ENCODE data around the gene GIT1.

DNA sequence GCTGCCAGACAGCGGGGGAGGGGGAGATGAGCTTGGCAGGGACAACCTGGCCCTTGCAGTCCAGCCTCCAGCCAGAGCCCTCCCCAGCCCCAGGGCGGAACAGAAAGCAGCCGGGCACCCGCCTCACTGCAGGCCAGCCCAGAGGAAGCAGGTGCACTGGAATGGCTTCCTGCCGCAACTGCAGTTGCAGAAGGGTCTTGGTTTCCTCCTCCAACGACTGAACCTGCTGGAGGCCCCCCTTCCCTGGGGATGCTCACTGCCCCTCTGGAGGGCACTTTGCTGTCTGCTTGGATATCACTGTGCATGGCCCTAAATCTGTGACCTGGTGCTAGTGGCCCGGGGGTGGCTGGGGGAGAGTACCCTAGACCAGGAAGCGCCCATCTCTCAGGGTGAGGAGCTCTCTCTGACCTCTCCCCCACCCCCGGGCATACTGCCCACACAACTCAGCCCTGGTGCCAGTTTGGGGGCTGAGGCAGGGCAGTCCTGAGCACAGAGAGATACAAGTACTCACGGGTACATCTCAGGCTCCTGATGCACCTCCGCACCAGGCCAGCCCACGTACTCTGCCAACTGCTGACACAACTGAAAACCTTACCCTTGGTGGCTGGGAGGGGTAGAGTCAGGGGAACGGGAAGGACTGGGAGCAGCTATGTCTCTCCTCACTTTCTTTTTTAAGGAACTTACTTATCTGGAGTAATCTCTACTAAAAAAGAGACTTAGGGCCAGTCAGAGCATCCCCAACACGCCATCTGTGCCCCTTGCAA is 41.0 kb downstream of the MYO18A start:
- PRO-cap, result no peak
- RAMPAGE, long total RNA, 4 experiments, result no peak in any of the 4 experiments

GRCh38 chr17:29155942-29156522 is 24.2 kb downstream of the MYO18A start:
- PRO-cap, result no peak
- RAMPAGE, long total RNA, 4 experiments, result no peak in any of the 4 experiments

DNA sequence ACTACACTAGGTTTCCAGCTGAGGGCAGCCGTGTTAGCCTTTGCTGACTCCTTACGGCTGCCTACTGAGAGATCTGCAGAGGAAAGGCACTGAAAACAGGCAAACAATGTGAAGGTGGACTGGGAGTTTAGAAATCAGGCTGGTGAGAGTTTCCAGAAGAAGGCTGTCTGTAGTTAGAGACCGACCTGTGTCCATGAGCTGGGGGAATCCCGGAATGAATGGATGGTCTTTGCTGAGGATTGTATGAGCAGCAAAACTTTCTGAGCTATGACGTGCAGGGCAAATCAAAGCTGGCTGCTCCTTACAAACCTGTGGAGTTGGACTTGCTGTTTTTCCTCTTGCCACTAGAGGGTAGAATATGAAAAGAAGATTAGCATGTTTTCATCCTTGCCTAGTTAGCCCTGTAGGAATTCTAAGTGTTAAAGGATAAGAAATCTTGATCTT is 20.2 kb upstream of the TAOK1 start:
- PRO-cap, result no peak
- RAMPAGE, long total RNA, 4 experiments, result no peak in any of the 4 experiments

GRCh38 chr17:29495313-29495923 is 71.4 kb downstream of the ABHD15 start:
- PRO-cap, result no peak
- RAMPAGE, long total RNA, 4 experiments, result start-site peak on the plus strand in 1 of 4 experiments, at chr17:29495568-29495572 at its widest, 33 reads per replicate

- PRO-cap, result bidirectional peak, plus-strand start at chr17:29589071, minus-strand start at chr17:29588929
- RAMPAGE, long total RNA, 4 experiments, result no peak in any of the 4 experiments
Measured at GRCh38 chr17:29588103-29589126, 1.0 kb downstream of the GIT1 start.

DNA sequence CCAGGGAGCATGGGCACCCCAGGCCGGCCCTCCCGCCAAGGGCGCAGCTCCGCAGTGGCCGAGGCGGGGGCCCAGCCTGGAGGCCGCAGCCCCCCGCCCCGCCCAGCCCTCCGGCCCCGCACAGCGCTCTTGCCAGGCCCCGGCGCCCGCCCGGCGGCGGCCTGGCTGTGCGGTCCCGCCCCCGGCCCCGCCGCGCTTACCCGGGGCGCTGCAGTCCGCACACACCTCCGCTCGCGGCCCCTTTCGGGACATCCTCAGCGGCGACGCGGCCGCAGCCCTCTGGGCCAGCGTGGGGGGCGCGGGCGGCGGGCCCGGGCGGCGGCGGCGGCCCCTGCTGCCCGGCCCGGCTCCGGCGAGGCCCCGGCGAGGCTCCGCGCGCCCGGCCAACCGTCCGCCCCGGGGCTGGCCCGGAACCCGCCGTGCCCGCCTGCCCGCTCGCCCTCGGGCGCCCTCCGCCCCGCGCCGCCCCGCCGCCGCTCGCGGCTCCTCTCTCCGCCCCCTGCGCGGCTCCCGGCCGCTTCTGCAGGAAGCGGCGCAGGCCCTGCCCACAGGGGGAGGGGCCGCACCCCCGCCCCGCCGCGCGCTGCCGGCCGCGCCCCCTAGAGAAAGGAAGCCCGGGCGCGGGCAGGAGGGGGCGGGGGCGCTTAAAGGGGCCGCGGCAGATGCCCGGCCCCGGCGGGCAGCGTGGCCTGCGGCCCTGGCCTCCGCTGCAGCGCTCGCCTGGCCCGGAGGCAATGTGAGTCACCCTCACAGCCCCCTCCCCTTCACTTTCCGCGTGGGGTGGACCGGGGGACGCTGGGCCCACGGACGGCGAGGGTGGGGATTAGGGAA is at the start of gene GIT1:
Gene GIT1 (minus strand): TSS at position 522 of the 831 bp plus-strand sequence.
- PRO-cap, result bidirectional peak, plus-strand start at position 611 of the sequence, minus-strand start at position 522 of the sequence
- RAMPAGE, long total RNA, 4 experiments, result no peak in any of the 4 experiments

DNA sequence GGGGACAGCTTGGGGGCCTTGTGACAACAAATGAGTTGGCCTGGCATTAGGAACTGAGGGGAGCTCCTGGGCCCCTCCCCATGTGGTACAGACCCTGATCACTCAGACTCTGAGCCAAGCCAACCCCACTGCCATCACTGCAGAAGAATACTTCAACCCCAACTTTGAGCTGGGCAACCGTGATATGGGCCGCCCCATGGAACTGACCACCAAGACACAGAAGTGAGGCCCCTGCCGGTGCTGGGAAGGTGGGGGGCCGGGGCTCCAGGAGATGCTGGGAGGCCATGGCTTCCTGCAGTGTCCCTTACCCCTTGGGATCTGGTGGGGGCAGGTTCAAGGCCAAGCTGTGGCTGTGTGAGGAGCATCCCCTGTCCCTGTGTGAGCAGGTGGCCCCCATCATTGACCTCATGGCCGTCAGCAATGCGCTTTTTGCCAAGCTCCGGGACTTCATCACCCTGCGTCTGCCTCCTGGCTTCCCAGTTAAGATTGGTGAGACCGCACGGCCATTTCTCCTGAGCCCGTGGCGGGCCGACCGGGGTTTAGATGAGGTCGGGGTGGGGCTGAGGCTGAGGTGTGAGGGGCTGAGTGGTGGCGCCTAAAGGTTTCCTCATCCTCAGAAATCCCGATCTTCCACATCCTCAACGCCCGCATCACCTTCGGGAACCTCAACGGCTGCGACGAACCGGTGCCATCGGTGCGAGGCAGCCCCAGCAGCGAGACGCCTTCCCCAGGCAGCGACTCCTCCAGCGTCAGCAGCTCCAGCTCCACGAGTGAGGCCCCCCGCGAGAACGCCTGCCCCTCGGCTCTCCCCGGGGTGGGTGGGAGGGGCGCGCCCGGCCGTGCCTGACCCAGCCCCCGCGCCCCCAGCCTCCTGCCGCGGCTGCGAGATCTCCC is 10.7 kb downstream of the CORO6 start:
- PRO-cap, result no peak
- RAMPAGE, long total RNA, 4 experiments, result no peak in any of the 4 experiments

DNA sequence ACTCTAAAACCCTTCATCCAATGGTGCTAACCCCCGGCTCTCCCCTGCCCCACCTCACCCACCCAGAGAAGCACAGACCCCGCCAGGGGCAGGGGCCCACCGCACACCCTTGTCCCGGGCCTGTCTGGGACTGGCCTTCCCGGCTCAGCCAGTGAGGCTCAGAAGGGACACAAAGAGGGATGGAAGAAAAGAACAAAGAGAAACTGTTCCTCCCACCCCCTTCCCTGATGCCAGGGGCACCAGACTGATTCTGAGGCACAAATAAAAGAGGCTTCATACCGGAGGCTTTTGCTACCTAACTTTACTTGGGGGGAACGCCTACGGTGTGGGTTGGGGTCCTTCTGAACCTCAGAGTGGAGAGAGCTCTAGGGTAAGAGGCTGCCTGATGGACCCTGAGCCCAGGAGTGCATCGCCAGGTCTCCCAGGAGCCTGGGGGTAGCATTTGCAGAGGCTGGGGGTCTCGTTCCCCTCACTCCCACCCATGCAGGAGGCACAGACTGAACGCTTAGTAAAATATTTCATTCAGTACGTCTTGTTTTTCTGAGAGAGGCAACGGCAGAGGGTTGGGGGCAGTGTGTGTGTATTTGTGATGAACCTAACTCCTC is 8.1 kb downstream of the CORO6 start:
- PRO-cap, result no peak
- RAMPAGE, long total RNA, 4 experiments, result no peak in any of the 4 experiments

DNA sequence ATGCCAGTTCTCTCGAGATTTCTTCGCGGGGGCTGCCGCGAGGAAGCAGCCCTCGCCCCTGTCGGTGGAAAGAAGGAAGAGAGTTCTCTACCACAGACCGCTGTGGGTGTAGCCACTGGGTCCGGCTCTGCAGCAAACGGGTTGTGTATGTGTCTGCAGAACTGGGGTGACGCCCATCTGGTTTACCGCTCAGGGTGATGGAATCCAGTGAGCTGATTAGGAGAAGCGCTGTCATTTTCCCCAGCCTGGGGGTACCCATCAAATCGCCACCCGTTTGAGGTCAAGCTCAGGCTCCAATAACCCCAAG is 7.7 kb downstream of the CORO6 start:
- PRO-cap, result no peak
- RAMPAGE, long total RNA, 4 experiments, result no peak in any of the 4 experiments

DNA sequence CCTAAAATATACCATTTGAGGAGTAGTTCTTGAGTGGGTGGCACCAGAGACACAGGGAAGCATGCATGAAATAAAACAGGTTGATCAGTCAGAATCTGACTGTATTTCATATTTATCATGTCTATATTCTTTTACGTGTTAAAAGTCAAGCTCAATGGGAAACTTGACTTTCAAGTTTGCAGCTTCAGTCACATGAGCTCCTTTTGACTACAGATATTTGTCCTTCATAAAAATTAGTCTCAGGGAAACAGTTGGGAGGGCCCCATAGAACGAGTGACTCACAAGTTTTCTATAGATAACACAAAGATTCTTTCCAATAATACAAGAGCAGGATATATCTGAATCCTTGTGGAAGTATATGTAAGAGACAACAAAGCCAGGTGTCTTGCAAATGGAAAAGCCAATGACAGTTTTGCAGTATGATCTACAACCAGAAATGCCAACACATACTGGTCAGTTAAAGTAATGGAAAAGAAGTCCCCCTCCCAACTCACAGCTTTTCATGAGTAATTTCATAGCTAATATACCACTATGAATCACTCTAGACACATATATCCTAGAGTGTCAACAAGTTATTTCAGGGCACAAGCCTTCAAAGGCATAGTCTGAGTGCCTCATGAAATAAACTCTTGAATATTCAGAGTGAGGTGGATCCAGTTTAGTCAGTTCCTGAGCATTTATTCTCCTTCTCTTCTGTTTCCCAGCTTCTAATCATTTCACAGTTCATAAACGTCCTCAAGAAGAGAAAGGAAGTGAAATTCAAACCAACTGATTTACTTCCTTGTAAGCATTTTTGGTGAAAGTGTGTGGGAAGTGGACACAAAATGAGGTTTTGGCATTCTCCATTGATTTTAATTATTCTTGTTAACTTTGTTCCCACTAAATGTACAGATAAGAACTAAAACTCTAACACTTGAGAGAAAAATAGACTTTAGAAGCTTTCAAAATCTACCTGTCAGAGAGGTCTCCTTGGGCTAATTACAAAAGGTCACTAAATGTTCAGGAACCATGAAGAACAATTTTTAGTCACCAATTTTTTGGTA is 42.5 kb upstream of the CORO6 start:
- PRO-cap, result no peak
- RAMPAGE, long total RNA, 4 experiments, result no peak in any of the 4 experiments

GRCh38 chr17:29695088-29695508 is 72.4 kb upstream of the CORO6 start:
- PRO-cap, result no peak
- RAMPAGE, long total RNA, 4 experiments, result no peak in any of the 4 experiments

DNA sequence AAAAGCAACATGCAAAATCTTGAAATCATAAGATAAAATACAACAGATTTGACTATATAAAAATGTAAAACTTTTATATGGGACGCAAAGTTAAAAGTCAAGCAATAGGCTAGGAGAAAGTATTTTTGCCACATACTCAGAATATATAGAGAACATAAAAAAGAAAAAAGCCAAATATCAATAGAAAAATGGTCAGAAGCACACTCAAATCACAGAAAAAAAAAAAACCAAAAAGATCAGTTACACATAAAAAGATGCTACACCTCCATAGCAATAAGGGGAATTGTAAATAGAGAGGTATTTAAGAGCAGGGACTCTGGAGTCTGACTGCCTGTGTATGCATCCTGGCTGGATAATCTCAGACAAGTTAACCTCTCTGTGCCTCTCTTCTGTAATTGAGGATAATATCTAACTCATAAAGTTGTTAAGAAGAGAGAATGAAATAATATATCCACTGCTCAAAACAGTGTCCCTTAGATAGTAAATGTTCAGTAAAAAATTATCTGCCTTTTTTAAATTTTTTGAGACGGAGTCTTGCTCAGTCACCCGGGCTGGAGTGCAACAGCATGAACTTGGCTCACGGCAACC is 130.0 kb upstream of the CORO6 start:
- PRO-cap, result no peak
- RAMPAGE, long total RNA, 4 experiments, result no peak in any of the 4 experiments

DNA sequence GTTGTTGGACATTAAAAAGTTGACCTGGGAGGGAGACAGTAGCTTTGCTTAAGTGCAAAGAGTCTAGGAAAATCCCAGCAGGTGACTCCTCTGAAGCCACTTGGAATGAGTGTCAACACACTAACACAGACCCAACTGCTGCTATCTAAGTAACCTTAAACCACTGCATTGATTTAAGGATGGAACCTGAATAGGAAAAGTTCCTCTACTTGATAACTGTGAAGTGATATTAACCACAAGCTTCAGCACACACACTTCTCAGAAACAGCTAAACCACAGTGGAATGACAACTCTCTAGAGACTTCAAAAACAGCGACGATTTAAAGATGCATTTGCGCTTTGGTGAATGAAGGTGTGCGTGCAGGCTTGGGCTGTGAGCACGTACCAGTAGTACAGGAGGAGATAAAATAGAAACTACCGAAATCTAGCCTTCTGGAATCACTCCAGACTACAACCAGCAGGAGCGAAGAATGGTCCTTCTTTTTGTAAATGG is 137.6 kb upstream of the CORO6 start:
- PRO-cap, result no peak
- RAMPAGE, long total RNA, 4 experiments, result no peak in any of the 4 experiments

DNA sequence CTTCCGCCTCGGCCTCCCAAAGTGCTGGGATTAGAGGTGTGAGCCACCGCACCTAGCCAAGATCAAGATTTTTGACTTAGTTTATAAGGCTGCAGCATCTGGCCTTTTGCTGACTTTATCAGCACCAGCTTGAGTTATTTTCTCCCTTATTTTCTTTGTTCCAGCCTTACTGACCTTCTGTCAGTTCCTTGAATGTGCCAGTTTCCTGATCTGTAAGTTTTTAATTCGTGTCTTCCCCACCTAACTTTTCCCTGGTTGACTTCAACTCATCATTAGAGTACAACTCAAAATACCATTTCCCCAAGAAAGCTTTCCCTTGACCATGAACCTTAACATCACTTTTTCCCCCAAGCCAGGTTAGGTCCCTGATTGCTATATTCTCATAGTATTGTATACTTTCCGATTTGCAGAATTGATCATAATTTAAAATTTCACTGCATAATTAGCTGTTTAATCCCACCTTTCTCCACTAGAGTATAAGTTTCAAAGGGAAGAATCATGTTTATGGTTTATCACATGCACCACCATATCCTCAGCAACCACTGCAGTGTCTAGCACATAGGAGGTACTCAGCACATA is 99.9 kb downstream of the SSH2 start:
- PRO-cap, result no peak
- RAMPAGE, long total RNA, 4 experiments, result start-site peak on the minus strand in 2 of 4 experiments, centred at positions 296 to 471 of the sequence, 5 reads per replicate

GRCh38 chr17:29847478-29848560 is 82.2 kb downstream of the SSH2 start:
- PRO-cap, result no peak
- RAMPAGE, long total RNA, 4 experiments, result no peak in any of the 4 experiments

DNA sequence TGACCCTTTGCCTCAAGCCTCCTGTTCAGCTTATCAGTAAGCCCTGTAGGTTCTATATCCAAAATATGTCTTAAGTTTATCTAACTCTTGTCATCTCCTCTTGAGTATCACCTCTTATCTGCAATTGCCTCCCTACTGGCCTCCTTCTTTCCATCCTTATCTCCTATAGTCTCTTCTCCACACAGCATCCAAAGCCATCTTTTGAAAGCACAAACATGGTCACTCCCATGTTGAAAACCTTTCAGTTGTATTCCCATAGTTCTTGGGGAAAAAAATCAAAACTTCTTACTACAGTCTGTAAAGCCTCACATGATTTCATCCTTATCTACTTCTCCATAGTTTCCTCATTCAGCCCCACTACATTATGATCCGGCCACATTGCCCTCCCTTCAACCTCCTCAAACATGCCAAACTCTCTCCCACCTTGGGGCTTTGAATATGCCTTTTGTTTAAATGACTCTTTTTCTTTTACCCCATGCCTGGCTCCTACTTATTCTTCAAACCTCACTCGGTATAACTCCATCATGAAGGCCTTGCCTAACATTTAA is 54.6 kb downstream of the SSH2 start:
- PRO-cap, result no peak
- RAMPAGE, long total RNA, 4 experiments, result start-site peak on the minus strand in 1 of 4 experiments, centred at position 135 of the sequence, 25 reads per replicate

- PRO-cap, result no peak
- RAMPAGE, long total RNA, 4 experiments, result start-site peak on the minus strand in 1 of 4 experiments, at chr17:29893161-29893429 at its widest, 35 reads per replicate
Measured at GRCh38 chr17:29892569-29893504, 37.2 kb downstream of the SSH2 start.

DNA sequence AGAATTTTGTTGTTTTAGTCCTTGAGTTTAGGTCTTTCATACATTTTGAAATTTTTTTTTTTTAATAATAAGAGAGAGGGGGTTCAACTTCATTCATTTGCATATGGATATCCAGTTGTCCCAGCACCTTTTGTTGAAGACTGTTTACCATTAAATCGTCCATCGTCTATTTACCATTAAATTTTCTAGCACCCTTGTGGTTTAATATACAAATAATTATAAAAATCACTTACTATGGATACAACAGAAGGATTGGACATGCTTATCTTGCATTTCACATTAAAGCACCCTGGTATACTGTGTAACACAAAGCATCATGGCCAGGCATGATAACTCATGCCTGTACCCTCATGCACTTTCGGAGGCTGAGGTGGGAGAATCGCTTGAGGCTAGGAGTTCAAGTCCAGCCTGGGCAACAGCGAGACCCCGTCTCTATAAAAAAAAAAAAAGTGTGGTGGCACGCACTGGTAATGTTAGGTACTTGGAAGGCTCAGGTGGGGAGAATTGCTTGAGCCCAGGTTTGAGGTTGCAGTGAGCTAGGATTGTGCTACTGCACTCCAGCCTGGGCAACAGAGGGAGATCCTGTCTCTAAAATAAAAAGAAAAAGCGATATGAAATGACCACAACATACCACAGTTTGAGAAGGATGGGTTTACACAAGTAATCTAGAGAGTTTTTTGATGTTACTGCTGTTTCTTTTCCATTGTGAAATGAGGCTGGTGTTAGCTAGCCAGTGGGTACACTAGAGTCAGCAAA is 7.2 kb downstream of the NSRP1 start:
- PRO-cap, result no peak
- RAMPAGE, long total RNA, 4 experiments, result no peak in any of the 4 experiments

GRCh38 chr17:30178926-30179673 is 56.4 kb downstream of the SLC6A4 start:
- PRO-cap, result no peak
- RAMPAGE, long total RNA, 4 experiments, result no peak in any of the 4 experiments

GRCh38 chr17:30263551-30264442 is 27.9 kb downstream of the BLMH start:
- PRO-cap, result no peak
- RAMPAGE, long total RNA, 4 experiments, result no peak in any of the 4 experiments